Measurements from ENCODE around the gene TULP3.

DNA sequence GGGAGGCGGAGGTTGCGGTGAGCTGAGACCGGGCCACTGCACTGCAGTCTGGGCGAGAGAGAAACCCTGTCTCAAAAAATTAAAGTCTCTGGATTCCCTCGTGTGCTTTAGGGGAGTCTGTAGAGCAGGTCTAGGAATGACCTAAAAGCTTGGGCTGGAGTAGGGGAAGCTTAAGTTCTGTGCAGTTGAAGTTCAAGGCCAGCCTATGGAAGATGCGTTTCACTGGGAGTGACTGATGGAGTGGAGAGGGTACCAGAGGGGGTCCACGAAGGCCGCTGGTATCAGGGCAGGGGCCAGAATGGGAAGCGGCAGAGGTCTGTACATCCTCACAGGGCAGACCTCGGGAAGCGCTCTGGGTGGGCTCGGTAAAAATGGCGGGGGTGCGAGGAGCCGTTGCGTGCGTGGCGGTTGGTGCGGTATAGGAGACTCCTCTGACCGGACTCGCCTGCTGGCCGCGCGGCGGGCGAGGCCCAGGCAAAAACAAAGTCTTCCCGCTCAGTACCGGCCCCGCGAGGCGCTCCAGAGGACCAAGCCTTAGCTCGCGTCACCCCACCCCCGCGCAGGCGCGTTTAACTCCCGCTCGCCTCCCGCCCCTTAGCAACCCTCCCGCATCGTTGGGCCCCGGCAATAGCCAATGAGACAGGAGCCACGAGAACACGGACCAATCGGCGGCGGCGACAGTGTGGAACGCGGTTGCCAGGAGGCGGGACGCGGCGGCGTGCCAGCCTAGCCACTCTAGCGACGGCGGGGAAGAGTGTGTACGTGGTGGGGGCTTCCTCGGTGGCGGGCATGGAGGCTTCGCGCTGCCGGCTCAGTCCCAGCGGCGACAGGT, at the start of gene TULP3:
TULP3 (plus strand) TSS at position 733 of the 832 bp plus-strand sequence.
- PRO-cap = bidirectional peak, plus-strand start at position 738 of the sequence, minus-strand start at position 521 of the sequence
- RAMPAGE, long total RNA, 4 experiments = start-site peak on the plus strand in 3 of 4 experiments, centred at positions 746 to 756 of the sequence, 45 to 161 reads per replicate

GRCh38 chr12:2962851-2963670, 3.9 kb downstream of the TEAD4 start:
- PRO-cap = no peak
- RAMPAGE, long total RNA, 4 experiments = no peak in any of the 4 experiments

- PRO-cap = no peak
- RAMPAGE, long total RNA, 4 experiments = no peak in any of the 4 experiments
Observed at GRCh38 chr12:3042484-3043087, 34.6 kb upstream of the TSPAN9 start.

- PRO-cap = no peak
- RAMPAGE, long total RNA, 4 experiments = no peak in any of the 4 experiments
Observed at GRCh38 chr12:3091755-3092376, 14.7 kb downstream of the TSPAN9 start.

- PRO-cap = no peak
- RAMPAGE, long total RNA, 4 experiments = no peak in any of the 4 experiments
Observed at GRCh38 chr12:3223991-3224893, 147.1 kb downstream of the TSPAN9 start.

- PRO-cap = no peak
- RAMPAGE, long total RNA, 4 experiments = no peak in any of the 4 experiments
Observed at GRCh38 chr12:3310963-3311460, 180.0 kb upstream of the PRMT8 start.

DNA sequence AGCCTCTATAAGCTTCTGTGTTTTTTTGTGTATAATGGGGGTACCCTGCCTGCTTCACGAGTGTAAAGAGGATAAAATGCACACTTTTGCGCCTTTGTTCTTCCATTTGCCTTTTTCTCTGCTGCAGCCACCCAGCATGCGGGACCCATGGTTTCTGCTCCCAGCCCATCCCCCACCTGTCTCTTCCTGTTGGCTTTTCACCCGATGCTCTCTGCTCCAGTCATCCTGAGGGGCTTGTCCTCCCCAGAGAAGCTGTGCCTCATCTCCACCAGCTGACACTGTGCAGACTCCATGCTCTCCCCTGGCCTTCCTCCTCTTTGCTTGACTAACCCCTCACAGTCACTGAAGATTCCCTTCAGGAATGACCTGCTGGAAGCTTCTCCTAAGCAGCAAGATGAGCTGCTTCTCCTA, 16.7 kb upstream of the PRMT8 start:
- PRO-cap = no peak
- RAMPAGE, long total RNA, 4 experiments = no peak in any of the 4 experiments

DNA sequence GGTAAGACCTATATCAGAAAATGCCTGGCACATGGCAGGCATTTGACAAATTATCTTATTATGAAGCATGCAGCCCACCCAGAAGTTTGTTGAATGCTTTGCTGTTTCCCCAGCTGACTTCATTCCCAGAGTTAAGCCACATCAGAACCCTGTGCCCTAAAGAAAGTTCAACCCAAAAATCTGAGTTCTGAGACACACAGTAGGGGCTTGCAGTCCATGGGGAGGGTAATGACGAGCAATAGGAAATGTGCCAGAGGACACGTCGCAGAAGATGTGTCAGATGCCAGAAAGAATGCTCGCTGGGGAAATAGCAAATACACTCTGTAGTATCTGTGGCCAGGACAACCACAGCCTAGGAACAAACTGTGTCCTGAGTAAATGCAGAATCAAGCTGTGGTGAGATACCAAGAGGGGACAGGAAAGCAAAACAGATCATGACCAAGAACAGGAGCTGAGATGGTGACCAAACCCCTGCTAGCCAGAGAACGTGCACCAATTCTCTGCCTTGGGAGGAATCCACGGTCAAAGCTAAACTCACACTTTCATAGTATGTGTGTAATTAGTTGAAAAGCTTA, 9.2 kb downstream of the CRACR2A start:
- PRO-cap = no peak
- RAMPAGE, long total RNA, 4 experiments = no peak in any of the 4 experiments

GRCh38 chr12:3865933-3866732, 7.1 kb downstream of the PARP11 start:
- PRO-cap = no peak
- RAMPAGE, long total RNA, 4 experiments = no peak in any of the 4 experiments

- PRO-cap = no peak
- RAMPAGE, long total RNA, 4 experiments = no peak in any of the 4 experiments
Observed at GRCh38 chr12:3868910-3869646, 4.1 kb downstream of the PARP11 start.

GRCh38 chr12:4011431-4012067, 138.3 kb upstream of the PARP11 start:
- PRO-cap = no peak
- RAMPAGE, long total RNA, 4 experiments = no peak in any of the 4 experiments

DNA sequence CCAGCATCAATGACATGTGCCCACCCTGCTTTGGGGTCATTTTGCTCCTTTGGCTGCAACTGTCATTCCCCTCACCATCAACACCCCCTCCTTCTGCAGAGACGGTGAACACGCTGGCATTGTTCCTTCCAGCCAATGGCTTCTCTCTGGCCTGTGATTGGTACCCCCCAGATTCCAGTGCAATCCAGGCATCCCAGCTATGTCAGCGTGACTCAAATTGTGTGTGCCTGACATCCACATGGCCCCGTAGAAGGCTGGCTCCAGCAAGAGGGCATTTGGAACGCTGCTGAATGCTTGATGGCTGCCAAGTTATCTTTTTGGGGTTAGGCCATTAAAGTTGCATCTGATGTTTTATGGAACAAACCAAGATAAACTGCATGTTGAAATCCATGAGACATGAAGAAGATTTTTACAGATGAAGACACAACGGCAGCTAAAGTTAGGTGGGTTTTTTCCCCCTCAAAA, 20.9 kb upstream of the CCND2 start:
- PRO-cap = no peak
- RAMPAGE, long total RNA, 4 experiments = no peak in any of the 4 experiments

DNA sequence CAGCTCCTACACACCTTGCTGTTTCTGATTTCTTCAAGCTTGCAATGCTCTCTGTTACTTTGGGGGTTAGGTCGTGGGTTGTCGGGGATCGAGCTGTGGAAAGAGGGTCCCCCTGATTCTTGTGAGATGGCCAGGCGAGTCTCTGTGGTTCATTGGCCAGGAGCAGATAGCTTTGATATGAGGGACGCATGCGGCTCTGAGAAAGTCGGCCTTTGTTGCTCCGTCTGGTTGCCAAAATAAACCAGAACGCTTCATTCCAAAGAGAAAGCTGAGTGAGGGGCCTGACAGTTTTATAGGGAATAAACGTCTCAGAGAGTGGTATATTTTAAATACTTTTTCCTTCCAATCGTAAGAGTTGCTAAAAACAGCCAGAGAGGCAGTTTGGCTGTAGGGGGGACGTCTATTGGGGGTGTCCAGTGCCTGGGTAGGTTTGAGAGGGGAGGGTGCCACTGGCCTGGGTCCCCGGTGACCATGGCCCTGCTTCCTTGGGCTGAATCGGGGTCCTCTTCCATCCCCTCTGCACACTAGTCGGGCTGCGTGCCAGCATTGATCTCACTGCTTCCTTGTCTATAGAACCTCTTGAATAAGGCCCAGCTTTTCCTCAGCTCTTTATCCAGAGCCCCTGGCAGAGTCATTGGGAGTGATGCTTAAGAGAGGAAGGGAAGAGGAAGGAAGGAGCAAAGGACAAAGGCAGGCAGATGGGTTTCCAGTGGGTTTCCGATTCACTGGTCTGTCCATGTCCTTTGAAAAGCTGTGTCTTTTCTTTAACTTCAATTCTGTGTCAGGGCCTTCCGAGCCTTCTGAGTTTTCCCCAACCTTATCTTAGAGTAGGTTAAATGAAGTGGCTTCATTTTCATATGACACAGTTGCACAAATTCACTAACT, 19.1 kb downstream of the CCND2 start:
- PRO-cap = no peak
- RAMPAGE, long total RNA, 4 experiments = no peak in any of the 4 experiments

GRCh38 chr12:4355592-4356115, 23.9 kb downstream of the FGF23 start:
- PRO-cap = no peak
- RAMPAGE, long total RNA, 4 experiments = no peak in any of the 4 experiments

DNA sequence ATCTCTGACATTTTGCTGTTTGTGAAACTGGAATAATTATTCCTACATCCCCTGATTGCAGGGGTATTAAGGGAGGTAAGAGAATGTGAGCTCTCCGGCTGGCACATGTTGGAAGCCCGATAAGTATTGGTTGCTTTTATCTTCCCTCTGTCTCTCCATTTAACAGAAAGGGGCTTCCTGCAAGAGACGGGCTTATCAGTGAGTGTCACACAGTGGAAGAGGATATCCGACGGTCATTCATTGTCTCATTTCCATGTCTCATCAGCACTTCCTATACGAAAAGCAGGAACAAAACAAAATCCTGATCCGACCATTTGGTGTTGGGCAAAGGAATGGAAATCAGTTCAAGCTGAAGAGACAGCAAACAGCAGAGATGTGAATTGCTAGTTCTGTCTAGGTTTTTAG, 10.7 kb downstream of the DYRK4 start:
- PRO-cap = no peak
- RAMPAGE, long total RNA, 4 experiments = no peak in any of the 4 experiments

DNA sequence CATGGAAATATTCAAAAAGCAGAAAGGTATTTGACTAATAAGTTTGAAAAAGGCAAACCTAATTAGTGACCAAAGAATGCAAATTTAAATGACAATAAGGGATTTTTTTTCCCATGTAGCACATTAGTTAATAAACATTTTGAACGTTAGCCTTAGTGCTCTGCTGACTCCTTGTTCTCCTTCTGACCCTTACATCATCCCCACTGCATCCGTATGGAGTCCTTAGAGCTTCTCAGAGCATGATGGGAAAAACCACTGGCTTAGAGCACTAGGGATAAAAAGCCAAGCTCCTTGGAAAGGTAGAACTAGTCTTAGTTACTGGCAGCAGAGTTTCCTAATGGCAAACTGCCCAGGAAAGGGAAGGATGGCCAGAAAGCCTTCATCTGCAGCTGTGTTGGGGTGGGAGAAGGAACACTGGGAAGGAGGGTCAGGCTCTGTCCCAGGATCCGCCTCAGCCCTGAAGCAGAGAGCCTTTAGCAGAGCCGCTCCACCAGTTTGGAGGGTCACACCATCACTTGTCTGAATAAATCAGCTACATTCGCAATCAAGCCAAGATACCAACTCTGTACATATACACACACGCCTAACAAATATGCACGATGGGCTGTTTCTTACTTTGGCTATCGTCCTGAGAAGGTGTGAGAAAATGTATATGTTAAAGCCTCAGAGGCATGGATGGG, 18.8 kb upstream of the GALNT8 start:
- PRO-cap = no peak
- RAMPAGE, long total RNA, 4 experiments = no peak in any of the 4 experiments

- PRO-cap = no peak
- RAMPAGE, long total RNA, 4 experiments = no peak in any of the 4 experiments
Observed at GRCh38 chr12:4719036-4719461, 1.2 kb upstream of the GALNT8 start.

- PRO-cap = no peak
- RAMPAGE, long total RNA, 4 experiments = no peak in any of the 4 experiments
Observed at GRCh38 chr12:4736229-4736504, 16.0 kb downstream of the GALNT8 start.

GRCh38 chr12:5200638-5201034, 157.0 kb downstream of the KCNA5 start:
- PRO-cap = no peak
- RAMPAGE, long total RNA, 4 experiments = no peak in any of the 4 experiments

DNA sequence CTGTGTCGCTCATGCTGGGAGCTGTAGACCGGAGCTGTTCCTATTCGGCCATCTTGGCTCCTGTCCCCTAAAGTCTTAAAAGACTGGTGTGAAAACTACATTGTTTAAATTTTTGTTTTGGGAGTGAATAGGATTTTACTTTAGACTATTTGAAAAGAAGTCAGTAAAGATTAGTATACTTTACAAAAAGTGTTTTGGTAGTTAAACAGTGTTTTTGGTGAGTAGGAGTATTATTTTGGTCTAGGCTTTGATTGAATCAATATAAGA, 141.1 kb upstream of the NTF3 start:
- PRO-cap = no peak
- RAMPAGE, long total RNA, 4 experiments = no peak in any of the 4 experiments